ENCODE measurements around a stretch of chr20.

DNA sequence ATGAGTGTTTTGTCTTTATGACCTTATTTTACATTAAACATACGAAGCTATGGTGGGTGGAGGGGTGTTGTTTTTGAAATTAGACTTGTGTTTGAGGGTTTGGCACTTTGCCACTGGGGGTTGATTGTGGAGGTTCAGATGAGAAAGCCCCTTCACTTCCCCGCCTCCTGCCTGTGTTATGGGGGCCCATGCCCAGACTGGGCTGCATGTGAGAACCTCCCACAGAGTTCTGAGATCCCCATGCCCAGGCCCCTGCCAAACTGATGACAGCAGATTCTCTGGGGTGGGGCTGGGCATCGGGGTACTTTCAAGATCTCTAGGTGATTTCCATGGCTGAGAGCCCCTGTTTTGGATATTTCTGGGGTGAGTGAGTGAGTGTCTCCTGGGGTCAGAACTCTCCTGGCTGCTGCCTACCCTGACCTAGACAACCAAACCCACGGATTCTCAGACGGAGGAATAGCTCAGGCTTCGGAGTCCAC is 6.4 kb downstream of the BCAS1 start:
- PRO-cap, 3 experiments: no peak in any of the 3 experiments

- PRO-cap, 3 experiments: peak in 3 of 3 experiments; most common plus-strand start chr20:54067949 (in 2); most common minus-strand start chr20:54067755 (in 2)
Observed at GRCh38 chr20:54067413-54068120, 2.8 kb downstream of the BCAS1 start.

- PRO-cap, 3 experiments: no peak in any of the 3 experiments
Observed at GRCh38 chr20:54132461-54132882, 41.3 kb downstream of the CYP24A1 start.

- PRO-cap, 3 experiments: peak in 1 of 3 experiments; most common plus-strand start chr20:54410138 (in 1)
Observed at GRCh38 chr20:54409956-54410239, 65.5 kb upstream of the DOK5 start.

DNA sequence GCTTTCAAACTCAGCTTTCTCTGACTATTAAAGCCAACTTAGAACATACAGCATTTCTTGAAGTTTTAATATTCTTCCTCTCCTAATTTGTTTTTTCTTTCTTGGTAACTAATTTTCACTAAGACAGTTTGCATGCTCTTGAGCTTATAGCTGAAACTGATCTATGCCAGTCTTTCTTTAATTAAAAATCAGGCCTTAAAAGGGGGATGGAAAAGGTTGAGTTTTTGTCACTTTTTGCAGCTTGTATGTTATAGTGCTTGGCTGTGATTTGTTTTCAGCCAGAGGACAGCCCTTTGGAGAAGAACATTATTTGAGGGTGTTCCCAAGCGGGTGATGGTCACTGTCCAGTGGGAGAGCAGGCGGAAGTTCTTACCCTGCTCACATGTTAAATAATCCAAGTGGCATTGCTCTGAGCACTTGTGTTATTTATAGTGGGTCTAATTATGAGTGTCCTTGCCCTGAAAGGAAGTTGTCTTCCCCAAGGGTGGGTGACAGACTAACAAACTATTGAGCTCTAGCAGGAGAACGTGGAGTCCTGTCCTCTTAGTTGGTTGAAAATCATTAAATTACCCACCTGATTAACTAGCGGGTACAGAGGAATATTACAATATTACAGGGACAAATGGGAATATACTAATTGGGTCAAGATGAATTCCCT is 49.4 kb downstream of the DOK5 start:
- PRO-cap, 3 experiments: no peak in any of the 3 experiments

- PRO-cap, 3 experiments: no peak in any of the 3 experiments
Observed at GRCh38 chr20:55947991-55948376, 57.3 kb downstream of the CBLN4 start.

- PRO-cap, 3 experiments: no peak in any of the 3 experiments
Observed at GRCh38 chr20:56002941-56003400, 2.3 kb downstream of the CBLN4 start.

DNA sequence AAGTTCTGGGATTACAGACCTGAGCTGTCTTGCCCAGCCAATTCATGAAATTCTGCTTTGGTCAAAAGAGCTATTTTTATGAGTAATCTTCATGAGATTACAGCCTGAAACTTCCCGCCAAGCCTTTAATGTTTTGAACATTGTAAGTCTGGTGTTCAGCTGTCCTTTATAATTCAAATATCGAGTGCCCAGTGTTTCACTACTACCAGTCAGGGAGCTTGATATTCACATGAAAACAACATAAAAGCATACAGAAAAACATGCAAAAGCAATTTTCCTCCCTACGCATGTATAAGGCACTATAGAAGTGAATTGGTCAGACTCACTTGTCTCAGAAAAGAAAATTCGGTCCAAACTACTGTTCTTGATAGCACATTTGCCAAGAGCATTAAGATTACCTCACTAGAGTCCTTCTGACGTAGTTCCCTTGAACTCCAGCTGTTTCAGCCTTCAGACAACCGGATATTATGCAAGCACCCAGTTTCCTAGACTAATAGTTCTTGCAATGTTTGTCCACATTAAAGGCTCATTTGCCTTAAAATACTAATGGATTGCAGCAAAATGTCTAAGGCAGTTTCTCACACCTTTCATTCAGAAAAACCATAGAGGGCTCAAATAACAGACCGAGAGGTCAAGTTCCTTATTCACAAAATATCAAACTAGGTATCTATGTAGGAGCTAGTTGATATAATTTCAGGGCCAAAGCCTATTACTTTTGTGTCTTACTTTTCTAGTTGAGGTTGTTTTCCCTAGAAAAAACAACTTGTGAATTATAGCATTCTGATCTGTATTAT is 2.6 kb upstream of the CASS4 start:
- PRO-cap, 3 experiments: peak in 1 of 3 experiments; most common plus-strand start position 496 of the sequence (in 1)

GRCh38 chr20:56443362-56443951 is 25.0 kb upstream of the RTF2 start:
- PRO-cap, 3 experiments: no peak in any of the 3 experiments

DNA sequence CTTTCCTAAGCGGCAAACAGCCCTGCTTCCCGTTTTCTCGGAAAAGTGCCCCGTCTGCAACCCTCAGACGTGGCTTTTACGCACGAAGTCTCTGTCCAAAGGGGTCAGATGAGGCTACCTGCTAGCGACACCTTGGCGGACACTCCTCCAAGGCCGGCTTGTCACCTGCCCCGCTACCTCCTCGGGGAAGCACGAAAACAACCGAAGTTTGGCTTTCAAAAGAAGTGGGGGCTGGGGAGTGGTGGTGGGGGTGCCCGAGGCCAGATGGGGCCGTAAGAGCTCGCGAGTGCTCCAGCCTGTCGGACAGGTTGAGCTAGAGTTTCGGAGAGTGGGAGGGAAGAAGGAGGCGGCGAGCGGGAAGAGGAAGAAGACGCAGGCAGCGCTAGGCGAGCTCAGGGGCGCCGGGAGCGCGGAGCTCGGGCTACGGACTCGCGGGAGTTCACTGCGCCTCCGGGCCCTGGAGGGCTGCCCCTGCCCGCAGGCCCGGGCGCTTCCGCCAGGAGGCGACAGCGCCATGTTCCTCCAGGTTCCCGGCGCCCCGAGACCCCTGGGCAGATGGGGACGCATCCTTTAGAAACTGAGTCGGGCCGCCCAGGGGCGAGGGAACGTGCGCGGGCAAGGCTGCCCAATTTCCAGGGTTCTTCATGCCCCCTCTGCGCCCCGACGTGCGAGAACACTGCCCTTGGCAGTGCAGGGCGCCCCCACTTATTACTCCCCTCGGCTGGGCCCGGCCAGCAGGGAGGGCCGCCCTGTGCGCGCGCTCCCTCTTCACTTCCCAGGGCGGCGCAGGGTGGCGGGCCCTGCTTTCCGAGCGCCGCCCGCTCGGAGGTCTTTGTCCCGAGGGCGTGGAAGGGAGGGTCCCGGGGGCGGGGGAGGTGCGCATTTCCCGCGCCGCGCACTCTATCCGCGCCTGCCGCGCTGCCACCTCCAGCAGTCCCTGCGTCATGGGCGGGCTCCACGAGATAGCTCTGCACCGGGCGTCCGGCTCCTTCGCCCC is 1.0 kb downstream of the TFAP2C start:
- PRO-cap, 3 experiments: peak in 3 of 3 experiments; most common plus-strand start position 385 of the sequence (in 2); most common minus-strand start position 97 of the sequence (in 1)

GRCh38 chr20:56799111-56799874 is 170.2 kb downstream of the TFAP2C start:
- PRO-cap, 3 experiments: no peak in any of the 3 experiments

GRCh38 chr20:57074005-57074504 is 192.4 kb downstream of the BMP7 start:
- PRO-cap, 3 experiments: no peak in any of the 3 experiments

DNA sequence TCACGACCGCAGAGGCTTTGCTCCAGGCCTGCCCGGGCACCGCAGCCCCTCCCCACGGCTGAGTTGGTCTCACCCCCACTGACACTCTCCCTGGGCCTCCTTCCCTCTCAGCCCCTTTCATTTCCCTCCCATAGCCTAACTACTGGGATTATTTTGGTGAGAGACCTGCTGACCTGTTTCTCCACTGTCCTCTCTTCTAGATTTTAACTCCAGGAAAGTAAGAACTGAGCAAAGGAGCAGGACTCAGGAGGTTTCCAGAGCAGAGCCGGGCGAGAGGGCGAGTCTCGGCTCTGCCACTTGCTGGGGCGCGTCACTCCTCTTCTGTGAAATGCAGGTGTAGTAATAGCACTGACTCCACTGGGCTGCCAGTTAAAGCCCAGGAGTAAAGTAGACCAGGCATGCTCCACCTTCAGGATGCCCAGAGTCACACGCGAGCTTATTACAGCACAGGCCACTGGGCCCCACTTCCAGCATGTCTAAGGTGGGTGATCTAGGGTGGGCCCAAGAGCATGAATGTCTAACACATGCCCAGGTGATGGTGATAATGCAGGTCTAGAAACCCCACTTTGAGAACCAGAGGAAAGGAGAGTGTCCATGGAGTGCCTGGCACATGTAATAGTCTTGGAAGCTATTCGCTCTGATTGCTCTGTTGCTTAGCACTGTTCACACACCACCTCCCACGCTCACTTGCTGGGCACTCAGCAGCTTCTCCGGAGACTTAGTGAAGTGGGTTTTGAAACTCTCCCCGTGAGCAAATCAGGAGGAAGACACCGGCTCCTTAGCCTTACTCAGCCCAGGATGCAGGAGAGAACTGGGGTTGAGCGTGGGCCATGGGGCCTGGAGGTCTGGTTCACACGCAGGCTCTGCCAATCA is 22.5 kb downstream of the BMP7 start:
- PRO-cap, 3 experiments: no peak in any of the 3 experiments

- PRO-cap, 3 experiments: peak in 1 of 3 experiments; most common plus-strand start chr20:57265433 (in 1); most common minus-strand start chr20:57265391 (in 1)
Observed at GRCh38 chr20:57265094-57265493, 1.3 kb downstream of the BMP7 start.

- PRO-cap, 3 experiments: no peak in any of the 3 experiments
Observed at GRCh38 chr20:57383318-57384038, 7.7 kb upstream of the RBM38 start.

- PRO-cap, 3 experiments: no peak in any of the 3 experiments
Observed at GRCh38 chr20:57385027-57385491, 6.1 kb upstream of the RBM38 start.

GRCh38 chr20:57399077-57399306 is 7.8 kb downstream of the RBM38 start:
- PRO-cap, 3 experiments: no peak in any of the 3 experiments

- PRO-cap, 3 experiments: no peak in any of the 3 experiments
Observed at GRCh38 chr20:57399307-57400177, 8.3 kb downstream of the RBM38 start.

GRCh38 chr20:57410022-57410877 is 19.1 kb downstream of the RBM38 start:
- PRO-cap, 3 experiments: no peak in any of the 3 experiments

DNA sequence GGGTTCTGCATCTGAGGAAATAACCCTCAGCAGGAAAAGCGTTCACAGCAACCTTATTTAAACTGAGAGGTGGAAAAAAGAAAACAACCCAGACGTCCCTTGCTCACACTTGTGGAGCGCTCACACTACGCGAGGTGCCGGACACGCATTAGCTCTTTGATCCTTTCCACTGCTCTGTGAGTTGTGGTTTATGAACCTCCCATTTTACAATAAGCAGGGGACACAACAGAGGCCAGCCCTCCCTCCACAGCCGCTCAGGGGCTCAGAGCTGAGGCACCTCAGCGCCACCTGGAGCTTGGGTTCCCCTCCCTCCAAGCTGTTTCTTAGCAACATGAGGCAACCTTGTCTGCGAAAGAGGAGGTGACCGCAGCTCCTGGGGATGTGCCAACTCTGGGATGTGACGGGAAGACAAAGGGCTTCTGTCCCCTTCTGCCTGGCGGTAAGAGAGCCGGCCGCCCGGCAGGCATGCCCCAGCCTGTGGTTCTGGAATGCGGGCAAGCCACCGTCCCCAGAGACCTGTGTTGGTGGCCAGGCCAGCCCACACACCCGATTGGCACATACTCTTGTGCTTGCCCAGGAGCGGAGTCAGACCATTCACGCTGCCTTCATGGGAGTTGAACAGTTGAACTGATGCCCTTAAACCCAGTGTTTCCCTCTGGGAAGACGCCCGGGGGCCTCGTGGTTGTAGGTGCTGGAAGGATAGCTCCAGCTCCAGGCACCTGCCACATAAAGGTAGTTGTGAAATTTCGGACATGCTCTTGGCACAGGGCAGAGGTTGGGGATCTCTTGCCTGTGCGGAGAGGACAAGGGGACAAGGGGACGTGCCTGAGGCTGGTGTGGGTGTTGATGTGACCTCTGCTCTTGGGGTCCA is 44.5 kb downstream of the RBM38 start:
- PRO-cap, 3 experiments: no peak in any of the 3 experiments

Data from Metastatic Breast Carcinoma in the Ovary (tissue), 3 donors.